Metastatic Pancreatic Carcinoma in the Ovary (tissue), 1 donor: ENCODE data around the genes BAZ2A, TAC3, R3HDM2 and MARS1.

GRCh38 chr12:56603839-56604905 lies 26.0 kb downstream of the BAZ2A start:
- PRO-cap = no peak

DNA sequence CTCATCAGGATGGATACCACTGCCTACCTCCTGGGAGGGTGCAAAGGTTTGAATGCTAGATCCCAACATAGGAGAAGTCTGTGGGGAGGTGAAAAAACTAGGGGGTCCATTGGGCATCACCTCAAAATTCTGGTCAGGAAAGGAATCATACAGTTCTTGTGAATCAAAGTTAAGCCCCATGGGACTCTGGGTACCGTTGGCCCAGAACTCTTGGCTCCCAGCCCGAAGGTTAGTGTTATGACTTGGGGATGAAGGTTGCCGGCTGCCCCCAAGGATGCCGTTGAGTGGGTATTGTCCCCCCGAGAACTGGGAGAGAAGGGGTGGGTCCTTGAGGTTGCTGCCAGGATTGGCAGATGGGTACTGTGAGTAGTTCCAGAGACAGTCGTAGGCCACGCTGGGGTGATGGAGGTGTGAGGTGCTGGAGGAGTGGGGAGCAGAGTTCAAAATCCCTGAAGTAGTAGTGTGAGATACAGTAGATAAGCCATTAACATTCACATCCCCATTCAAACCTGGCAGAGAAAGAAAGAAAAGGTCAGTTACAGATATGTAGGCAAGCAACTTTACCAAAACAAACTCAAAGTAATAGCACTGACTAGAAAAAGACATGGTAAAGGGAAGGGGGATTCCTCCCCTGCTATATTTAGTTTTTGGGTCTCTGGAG lies 14.9 kb downstream of the BAZ2A start:
- PRO-cap = no peak

DNA sequence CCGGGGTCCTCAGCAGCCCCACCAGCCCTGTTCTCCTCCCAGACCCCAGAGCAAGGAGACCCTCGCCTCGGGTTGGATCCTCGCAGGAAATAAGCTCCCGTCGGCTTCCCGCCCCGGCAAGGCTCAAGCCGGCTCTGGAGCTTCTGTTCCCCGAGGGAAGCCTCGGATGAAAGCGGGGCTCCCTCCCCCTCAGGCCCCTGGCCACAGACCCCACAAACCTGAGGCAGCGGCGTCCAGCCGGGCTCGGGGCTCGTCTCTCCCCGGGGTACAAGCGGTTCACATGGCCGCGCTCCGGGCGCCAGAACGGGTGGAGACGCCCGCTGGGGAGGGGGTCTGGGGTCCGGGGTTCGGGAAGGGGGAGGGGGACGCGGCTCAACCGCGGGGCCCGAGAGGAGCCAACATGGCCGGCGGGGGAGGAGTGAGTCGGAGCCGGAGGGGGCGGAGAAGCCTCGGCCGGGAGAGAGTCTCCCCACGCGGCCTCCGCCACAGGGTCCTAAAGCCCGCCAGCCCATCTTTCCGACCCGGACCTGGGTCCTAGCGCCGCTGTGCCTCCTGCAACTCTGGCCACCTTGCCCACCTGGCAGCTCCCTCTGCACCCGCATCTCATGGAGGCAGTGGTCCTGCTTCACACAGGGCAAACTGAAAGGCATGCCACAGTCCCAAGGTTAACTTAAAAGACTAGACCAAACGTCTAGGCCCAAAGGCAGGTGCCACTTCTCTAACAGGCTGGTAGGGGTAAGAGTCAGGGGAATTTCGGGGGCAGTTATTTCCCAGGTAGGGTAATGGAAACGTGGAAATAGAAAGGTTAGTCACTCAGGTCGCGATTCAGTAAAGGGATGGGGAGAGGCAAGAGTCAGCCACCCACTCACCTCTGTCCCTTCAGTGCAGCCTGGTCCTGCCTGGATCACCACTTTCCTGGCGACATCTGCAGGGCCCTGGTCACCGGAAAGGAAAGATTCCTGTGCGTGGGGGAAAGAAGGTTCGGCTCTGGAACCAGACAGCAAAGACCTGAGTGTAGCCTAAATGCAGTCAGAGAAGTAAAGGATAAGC lies at the start of gene BAZ2A:
BAZ2A (minus strand) TSS at position 420 of the 1,050 bp plus-strand sequence.
- PRO-cap = unidirectional peak, minus-strand start at position 420 of the sequence

DNA sequence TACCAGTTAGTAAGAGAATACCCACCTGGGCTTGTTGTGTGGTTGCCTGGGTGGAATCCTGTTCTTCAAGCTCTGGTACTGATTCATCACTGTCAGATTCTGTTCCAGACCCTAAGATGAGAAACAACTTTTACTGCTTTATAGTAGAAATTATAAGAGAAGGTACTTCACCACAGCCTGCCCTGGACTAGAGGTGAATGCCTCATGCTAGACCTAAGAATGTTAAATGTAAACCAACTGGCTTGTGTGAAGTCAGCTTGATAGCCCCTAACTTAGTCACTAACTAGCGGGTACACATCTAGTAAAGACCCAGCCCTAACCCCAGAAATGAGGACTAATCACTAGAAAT lies 10.5 kb downstream of the NACA start:
- PRO-cap = no peak

GRCh38 chr12:57016235-57016793 lies at the start of gene TAC3:
TAC3 (minus strand) TSS chr12:57016529.
- PRO-cap = no peak

DNA sequence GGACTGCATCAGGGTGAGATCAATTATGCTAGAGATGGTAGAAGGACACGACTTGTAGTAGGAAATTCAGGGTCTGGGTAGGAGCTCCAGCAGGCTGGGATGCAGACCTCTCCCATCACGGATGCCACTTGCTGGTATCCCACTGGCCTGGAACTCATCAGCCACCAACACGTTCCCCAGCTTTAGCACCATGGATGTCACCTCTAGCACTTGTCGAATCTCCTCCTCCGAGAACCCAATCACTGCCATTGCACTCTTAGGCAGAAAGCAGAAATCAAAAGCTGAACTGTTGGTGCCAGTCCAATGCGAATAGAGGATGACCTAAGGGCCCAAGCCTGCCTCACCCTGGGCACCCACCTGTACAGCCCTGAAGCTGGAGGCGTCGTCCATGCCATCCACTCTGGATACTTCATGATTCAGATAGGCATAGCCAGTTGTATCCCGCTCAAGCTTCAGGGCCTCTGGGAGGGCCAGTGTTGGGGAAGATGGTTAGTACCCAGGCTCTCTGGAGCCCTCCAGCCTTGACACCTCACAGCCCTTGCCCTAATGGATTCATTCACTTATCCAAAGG lies 6.1 kb downstream of the MYO1A start:
- PRO-cap = no peak

DNA sequence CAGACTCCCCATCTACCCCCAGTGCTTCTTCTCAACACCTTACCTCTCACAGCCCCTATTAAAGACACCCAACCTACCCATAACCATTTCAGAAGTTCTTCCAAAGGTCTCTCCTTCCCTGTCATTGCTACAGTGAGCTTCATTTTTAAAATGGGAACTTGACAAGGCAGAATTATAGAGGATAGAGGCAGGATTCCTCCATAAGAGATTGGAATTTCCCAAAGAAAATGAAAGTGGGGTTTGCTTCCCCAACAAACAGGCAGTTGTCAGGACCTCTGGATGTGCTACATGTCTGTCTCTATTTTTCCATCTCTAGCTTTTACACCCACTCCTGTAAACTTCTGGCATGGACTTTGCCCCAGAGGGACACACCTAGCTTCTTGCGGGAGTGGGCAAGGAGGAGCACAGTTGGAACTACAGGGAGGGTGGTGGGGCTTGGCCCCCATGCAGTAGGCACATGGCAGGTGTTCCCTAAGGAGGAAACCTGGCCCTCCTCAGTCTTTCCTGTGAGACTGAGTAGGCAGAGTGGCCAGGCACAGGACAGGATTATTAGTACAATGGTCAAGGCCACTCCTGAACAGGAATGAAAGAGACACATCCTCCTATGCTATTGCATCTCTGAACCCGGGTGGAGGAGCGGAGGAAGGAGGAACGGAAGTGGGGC lies 1.0 kb downstream of the MYO1A start:
- PRO-cap = no peak

DNA sequence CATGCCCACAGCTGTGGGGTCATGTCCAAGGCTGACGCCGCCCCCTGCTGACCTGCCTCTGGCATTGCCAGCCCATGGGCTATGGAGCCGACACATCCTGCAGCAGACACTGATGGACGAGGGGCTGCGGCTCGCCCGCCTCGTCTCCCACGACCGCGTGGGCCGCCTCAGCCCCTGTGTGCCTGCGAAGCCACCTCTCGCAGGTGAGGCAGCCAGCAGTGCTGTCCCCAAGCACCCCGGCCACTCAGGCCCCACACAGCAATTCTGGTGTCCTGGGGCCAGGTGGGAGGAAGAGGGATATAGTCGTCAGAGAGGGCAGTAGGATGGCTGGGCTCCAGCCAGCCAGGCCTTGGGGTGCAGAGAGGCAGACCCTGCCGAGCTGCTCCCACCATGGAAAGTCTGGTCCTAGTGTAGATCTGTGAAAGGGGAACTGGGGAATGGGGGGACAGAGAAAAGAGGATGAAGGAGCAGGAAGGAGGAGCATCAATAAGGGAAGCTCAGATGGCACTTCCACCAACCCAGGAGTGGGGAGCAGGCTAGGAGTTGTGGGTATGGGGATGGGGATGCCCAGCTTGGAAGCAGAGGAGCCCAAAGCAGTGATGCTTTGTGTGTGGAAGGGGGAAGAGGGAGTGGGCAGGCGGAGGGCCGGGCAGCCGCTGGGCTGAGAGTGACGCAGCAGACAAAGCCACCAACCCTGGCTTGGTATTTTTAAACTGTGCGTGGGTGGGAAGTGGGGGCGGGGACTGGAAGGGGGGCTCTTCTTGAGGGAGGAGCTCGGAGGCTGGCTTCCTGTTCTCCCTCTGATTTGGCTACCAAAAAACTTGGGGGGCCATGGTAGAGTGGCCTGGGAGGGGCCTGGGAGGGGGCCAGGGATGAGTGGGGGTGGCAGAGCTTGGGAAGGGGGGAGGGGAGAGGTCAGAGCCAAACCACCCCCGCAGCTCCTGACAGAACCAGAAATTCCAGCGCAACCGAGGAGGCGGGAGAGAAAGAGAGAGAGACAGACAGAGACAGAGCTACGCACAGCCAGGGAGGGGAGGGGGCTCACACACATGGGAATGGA lies 4.8 kb downstream of the NAB2 start:
- PRO-cap = no peak

DNA sequence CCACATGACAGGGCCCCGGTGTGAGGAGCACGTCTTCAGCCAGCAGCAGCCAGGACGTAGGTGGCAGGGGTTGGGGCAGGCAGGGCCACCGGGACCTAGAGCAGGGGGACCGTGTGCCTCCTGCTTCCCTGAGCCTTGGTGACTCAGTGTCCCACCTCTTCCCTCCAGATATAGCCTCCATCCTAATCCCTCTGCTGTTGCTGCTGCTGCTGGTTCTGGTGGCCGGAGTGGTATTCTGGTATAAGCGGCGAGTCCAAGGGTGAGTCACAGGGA lies 4.9 kb upstream of the NXPH4 start:
- PRO-cap = no peak

DNA sequence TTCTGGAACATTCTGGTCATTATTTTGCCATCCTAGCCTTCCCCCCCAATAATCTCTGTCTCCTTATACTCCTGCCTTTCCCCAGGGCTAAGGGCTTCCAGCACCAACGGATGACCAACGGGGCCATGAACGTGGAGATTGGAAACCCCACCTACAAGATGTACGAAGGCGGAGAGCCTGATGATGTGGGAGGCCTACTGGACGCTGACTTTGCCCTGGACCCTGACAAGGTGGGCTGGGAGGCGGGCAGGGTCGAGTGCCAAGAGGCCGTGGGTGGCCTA lies 4.6 kb upstream of the NXPH4 start:
- PRO-cap = no peak

DNA sequence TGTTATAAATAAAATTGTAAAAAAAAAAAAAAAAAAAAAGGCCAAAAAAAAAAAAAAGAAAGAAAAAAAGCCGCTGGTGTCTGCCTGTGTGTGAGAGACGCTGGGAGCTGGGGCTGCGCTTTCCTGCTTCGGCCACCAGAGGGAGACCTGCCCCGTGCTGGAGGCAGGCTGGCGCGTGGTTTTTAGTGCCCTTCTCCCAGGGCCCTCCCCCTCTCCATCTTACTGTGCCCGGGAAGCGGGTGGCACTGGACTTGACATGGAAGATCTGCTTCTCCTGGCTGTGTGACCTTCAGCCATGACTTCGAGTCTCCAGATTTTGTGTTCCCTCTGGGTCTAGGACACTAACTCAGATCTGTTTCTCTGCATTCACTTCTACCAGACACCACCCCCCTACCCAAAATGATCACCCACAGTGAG lies 3.3 kb upstream of the NXPH4 start:
- PRO-cap = no peak

- PRO-cap = no peak
Observed at GRCh38 chr12:57240941-57242016, 4.4 kb upstream of the NDUFA4L2 start.

- PRO-cap = no peak
Observed at GRCh38 chr12:57357520-57358033, 73.3 kb downstream of the R3HDM2 start.

GRCh38 chr12:57367502-57368154 lies 63.2 kb downstream of the R3HDM2 start:
- PRO-cap = no peak

- PRO-cap = no peak
Observed at GRCh38 chr12:57417881-57418872, 12.7 kb downstream of the R3HDM2 start.

- PRO-cap = no peak
Observed at GRCh38 chr12:57420408-57421133, 10.3 kb downstream of the R3HDM2 start.

DNA sequence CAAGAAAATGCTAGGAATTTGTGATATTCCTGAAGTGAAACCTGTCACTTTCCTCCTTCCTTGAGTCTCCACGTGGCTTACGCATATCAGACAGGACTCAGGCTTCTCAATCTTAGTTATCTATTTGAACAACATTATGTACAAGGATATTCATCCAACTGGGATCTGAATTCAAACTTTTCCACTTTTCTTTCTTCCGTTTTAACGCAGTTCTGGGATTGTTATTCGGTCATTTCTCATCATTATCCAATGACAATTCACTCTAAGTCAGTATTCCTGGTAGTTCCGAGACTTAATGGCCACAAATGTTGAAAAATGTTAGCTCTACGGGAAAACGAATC lies 1.0 kb downstream of the R3HDM2 start:
- PRO-cap = no peak

DNA sequence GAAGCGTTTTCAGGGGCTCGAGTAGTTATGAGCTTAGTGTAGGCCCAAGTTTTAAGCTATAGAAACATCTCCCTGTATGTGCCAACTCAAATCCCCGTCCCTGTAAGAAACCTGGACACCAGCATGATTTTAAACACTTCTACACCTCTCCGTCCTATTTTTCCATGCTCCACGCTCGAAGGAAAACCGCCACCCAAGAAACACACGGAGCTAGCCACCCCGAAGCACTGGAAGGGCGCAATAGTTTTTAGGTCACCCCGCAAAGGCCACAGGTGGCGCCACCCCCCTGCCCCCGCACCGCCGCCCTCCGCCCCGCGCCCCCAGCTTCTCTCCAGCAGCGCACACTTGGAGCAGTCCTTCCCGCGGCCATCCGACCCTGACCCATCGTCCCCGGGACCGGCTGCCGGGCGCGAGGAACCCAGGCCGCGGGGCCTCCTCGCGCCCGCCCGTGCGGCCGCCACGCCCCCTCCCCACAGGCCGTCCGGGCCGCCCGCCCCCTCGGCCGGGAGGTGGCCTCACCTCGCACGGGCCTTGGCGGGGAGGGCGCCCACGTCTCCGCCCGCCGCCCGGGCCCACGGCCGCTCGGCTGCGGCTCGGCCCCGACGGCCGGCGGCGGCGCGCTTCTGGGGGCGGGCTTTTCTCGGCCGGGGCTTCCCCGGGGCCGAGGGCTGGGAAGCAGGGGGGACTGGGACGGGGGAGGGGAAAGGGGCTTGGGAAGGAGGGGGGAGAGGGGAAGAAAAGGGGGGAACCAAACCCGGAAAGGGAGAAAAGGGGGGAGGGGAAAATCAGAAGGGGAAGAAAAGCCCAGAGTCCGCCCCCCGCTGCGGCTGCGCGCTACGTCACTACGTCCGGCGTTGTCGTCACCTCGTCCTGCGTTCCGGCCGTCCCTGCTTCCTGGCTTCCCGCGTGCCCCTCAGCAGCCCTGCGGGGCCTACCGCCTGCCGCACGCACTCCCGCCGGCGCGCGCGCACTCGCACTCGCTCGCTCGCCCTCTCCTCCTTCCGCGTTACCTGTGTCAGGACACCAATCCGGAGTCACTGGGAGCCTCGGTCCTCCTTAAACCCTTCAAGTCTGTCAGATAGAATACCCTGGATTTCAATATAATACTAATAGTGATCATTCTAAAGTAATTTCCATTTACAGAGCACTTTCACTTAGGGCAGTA lies at the start of gene R3HDM2:
R3HDM2 (minus strand) TSS at position 843 of the 1,165 bp plus-strand sequence.
- PRO-cap = unidirectional peak, plus-strand start at position 353 of the sequence; bidirectional peak, plus-strand start at position 523 of the sequence, minus-strand start at position 450 of the sequence; bidirectional peak, plus-strand start at position 868 of the sequence, minus-strand start at position 588 of the sequence

DNA sequence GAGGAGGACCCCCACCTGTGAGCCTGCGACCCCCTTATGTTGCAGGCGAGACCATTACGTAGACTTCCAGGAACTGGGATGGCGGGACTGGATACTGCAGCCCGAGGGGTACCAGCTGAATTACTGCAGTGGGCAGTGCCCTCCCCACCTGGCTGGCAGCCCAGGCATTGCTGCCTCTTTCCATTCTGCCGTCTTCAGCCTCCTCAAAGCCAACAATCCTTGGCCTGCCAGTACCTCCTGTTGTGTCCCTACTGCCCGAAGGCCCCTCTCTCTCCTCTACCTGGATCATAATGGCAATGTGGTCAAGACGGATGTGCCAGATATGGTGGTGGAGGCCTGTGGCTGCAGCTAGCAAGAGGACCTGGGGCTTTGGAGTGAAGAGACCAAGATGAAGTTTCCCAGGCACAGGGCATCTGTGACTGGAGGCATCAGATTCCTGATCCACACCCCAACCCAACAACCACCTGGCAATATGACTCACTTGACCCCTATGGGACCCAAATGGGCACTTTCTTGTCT lies 1.4 kb downstream of the INHBE start:
- PRO-cap = no peak

GRCh38 chr12:57487595-57488213 lies at the start of gene MARS1:
MARS1 (plus strand) TSS chr12:57488068.
- PRO-cap = unidirectional peak, plus-strand start at chr12:57488071